HT-29 (cell line): Measurements from ENCODE around the gene MEGF6.

- RAMPAGE, long total RNA, result no peak
These were observed 140.9 kb upstream of the ARHGEF16 start for GRCh38 chr1:3313525-3314048.

- RAMPAGE, long total RNA, result no peak
These were observed 131.2 kb upstream of the ARHGEF16 start for GRCh38 chr1:3322864-3323997.

GRCh38 chr1:3576146-3576511 is 35.2 kb downstream of the MEGF6 start:
- RAMPAGE, long total RNA, result no peak

GRCh38 chr1:3611134-3612056 is at the start of gene MEGF6:
MEGF6 (minus strand) TSS chr1:3611508.
- RAMPAGE, long total RNA, result no peak

DNA sequence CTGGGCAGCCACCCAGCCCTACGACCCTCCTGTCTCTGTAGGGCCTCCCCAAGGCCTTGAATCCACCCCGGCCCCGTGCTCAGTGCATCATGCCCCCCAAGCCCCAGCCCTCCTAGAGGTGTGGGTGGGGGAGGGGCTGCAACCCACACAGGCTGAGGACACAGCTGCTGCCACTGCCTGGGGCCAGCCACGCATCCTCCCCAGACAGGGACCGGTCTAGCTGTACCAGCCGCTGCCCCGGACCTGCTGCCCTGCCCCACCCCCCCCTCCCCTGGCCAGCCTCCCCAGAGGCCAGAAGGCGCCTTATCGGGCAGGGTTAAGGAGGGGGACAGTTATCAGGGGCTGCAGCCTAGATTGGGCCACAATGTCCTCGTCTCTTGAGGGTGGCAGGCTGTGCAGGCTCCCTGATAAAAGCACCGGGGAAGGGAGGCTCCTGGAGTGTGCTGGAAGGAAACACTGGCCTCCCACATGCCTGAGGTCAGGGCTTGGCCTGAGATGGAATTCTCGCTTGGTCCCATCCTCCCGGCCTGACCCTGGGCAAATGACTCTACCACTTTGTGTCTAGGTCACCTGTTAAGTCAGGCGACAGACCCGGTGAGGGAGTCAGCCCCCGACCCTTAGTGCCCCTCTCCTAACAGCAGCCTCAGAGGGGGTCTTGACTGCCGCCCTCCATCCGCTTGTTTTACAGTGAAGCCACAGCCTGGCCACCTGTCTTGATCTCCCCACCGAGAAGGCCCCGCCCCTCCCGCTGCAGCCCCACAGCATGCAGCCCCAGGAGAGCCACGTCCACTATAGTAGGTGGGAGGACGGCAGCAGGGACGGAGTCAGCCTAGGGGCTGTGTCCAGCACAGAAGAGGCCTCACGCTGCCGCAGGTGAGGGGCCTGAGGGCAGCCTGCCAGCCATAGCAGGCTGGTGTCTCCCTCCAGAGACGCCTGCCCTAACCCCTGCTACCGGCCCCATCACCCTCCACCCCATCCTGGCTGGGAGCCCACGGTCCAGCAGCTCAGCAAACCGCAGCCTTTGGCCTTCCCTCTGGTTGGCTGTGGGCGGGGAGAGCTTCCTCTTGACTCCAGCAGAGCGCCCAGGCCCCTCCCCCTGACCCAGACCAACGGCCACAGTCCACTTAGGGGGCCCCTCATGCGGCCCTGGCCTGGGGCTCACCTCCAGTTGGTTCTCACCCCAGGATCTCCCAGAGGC is 2.5 kb downstream of the SMIM1 start:
- RAMPAGE, long total RNA, result no peak

GRCh38 chr1:3865011-3865818 is 7.9 kb downstream of the DFFB start:
- RAMPAGE, long total RNA, result no peak

GRCh38 chr1:3883336-3884032 is 16.6 kb downstream of the C1orf174 start:
- RAMPAGE, long total RNA, result no peak

- RAMPAGE, long total RNA, result no peak
These were observed 227.2 kb upstream of the C1orf174 start for GRCh38 chr1:4127286-4127631.

DNA sequence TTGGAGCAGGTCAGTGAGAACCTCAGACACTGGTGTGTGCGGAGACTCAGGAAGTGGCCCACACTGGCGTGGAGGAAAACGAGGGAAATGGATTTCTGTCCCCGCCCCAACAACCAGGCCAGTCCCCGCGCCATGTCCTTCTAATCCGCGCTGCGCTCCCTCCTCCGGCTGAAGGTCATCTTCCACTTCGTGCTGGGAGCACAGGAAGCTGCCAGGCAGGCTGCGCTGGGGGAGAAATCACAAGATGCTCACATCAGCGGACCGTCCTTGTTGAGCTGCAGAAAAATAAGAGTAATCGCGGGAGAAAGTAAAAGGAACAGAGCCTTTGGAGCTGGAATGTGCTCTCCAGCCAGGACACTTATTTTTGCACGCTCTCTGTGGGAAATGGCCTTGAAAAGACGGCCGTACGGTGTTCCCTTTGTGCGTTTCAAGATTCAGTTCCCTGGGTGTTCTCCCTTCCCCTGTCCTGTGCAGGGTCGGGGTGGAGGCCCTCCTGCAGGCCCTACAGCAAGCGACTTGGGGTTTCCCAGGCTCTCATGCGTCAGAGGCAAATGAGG is 16.3 kb upstream of the AJAP1 start:
- RAMPAGE, long total RNA, result no peak

GRCh38 chr1:4710935-4711415 is 56.6 kb downstream of the AJAP1 start:
- RAMPAGE, long total RNA, result no peak

GRCh38 chr1:5660183-5660382 is 332.1 kb downstream of the NPHP4 start:
- RAMPAGE, long total RNA, result no peak

DNA sequence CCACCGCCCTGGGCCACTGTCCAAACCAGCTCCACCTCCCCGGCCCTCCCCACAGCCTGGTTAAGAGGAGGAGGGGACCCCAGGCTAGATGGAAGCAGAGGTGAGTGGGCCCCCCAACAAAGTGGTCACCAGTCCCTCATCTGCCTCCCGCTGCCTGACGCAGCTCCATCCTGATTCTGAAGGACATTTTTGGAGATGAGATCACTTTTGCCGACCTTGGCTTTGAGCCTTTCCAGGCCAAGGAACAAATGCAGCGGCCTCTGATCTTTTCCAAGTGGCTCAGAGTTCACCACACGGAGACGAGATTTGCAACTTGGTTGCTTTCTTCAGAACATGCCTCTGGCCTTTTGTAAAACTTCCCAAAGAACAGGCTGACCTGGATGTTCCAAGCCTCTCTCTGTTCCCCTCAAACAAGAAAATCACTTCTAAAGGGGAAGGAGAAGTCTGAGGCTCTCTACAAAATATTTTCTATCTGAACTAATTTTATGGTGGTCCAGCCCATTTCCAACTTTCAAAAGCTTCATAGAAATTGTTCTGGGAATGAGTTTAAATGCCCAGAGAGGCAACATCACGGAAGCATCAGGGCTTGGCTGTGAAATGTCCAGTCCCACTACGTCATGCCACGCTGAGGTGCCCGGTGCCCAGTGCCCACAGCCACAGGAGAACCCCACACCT is 223.0 kb downstream of the NPHP4 start:
- RAMPAGE, long total RNA, result no peak

GRCh38 chr1:5856355-5856847 is 135.8 kb downstream of the NPHP4 start:
- RAMPAGE, long total RNA, result no peak

DNA sequence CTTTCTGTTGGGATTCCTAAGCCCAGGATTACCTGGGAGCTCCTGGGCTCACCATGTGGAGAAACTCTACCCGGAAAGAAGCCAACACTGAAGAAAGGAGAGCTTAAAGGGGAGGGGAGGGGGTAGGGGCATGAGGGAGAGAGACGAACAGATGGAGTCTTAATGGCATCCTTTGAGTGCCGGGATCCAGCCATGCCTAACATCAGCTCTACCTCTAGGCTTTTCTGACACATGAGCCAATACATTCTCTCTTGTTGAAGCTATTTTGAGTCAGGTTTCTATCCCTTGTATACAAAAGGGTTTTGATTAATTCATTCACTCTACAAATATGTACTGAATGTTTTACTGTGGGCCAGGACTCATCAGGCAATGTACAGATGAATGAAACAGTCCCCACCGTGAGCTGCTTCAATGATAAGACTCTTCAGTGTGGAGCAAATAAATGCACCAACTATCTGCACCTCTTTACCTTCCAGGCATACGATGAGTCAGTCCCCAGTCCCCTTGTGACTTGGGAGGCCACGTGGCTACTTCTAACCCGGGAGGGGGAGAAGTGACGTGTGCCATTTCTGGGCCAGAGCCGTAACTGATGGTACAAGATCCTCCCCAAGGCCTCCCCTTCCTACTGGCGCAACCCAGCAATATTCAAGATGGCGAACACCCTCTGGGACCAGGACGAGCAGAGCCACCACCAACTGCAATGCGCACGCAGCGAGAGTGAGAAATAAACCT is 74.8 kb downstream of the NPHP4 start:
- RAMPAGE, long total RNA, result no peak

DNA sequence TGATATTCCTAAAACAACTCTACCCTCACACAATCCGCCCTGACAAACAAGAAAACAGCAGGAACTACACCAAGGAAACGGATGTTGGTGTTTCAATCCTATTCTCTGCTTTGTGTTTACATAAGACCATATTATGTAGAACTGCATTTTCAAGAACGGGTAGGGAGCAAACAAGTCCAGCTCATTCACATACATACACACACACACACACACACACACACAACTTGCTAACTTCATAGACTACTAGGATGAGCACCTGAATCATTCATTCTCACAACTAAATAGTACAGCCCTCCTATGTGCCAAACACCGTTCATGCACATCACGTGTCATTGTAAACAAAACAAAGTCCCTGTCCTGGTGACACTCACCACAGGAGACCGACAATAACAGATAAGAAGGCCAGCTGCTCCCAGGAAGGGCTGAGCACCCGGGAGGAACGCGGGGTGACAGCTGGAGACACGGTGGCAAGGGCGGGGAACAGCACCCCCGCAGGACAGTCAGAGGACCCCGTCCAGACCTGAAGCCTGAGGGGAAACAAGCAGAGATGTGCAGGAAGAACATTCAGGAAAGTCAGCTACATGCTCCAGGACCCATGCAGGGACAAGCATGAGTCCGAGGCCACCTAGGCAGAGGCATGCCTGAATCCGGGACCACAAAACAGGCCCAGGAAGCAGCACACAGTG is 42.9 kb downstream of the NPHP4 start:
- RAMPAGE, long total RNA, result no peak

DNA sequence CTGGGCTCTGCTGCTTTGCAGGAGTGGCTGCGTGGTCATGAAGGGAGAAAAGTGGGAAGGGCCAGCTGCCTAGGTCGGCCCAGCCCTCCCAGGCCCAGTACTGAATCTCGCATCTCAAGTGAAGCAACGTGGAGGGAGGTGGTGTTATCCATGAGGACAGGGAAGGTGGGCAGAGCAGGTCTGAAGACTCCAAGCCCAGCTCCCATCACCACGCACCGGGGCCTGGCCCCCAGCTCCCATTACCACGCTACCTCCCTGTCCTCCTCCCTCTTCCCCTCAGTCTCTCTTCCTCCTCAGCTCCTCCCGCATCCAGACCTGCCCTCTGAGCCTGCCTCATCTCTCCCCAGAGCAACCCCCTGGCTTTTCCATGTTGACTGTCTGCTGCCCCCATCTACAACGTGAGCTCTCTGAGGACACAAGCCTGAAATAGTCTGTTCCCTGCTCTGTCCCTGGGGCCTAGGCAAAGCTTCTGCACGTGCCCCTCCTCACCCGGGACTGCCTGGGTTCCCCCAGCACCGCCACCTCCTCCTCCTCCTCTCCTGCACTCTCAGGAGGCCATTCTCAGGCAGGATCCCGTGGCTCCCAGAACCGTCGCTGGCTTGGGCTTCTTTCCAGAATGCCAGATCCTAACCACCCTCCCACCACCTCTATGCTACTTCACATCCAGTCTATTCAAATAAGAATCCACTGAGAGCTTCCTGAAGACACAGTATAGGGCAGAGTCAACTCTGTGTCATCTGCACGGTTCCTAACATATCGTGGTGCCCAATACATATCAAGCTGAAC is 11.4 kb downstream of the NPHP4 start:
- RAMPAGE, long total RNA, result no peak

GRCh38 chr1:5991570-5992103 is 588 bp downstream of the NPHP4 start:
- RAMPAGE, long total RNA, result no peak

DNA sequence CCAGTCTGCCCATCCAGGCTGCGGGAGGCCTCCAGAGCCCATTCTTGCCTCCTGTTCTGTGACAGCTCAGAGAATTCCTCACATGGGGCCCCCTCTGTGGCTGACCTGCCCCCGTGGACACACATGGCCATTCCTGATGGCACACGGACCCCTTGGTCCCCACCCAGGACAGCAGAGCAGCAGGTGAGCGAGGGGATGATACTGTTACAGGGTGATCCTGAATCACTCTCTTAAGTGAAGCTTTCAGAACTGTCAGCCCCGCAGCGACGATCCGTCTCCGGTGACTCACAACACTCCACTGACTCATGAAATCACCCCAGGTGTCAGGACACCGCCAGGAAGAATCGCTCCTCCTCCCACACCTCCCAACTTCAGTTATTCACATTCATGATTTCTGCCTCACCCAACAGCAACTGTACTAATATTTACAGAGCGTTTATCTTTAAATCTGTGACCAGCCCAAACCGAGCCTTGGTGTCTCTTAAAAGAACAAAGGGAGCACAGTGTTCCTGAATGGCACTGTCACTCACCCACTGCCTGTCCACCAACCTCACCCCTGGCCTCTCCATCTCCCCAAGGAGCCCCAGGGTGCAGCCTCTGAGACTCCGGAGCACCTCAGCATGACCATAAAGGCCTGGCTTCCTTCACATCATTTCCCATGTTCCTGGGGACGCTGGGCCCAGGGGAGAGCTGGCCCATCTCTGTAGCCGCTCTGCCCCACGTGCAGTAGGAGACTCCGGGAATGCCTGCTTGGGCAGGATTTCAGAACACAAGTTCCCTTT is 22.3 kb downstream of the CHD5 start:
- RAMPAGE, long total RNA, result no peak

DNA sequence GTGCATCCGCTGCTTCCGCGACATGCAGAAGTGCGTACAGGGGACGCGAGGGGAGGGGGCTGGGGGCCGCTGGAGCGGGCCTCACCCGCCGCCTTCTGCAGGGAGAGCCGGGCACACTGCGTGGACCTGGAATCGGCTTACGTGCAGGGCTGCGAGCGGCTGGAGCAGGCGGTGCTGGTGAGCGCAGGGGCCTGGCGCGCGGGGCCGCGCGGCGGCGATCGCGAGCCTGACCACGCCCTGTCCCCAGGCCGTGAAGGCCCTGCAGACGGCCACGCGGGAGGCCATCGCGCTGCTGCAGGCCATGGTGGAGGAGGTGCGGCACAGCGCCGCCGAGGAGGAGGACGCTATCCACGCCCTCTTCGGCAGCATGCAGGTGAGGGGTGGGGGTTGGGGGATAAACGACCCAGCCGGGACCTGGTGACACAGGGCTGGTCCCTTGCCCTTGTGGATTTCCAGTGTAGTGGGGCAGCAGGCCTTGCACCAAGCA is 3.3 kb downstream of the RNF207 start:
- RAMPAGE, long total RNA, result no peak

DNA sequence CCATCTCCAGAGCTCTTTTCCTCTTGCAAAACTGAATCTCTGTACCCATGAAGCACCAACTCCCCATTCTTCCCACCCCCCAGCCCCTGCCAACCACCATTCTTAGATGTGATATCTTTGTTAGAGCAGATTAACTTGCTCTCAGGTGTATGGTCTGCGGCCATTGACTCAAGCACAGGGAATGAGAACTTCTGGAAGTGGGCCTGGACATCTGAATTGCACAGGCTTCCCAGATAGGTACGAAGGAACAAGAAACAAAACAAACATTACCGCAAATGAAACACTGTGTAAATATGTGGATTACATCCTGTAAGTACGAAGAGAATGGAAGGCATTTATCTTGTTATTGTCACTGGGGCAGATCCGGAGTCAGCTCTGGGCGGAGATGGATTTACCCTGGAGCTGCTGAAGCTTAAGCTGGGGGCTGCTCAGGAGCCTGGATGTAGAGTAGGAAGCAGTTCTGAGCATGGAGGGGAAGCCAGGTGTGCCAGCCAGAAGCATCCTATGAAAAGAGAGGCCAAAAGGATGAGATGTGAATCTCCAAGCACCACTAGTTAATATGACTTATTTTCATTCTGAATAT is 6.8 kb downstream of the HES2 start:
- RAMPAGE, long total RNA, result no peak